Left lobe of liver (tissue), 1 donor: Measurements from ENCODE around the genes CADPS and PSMD6.

DNA sequence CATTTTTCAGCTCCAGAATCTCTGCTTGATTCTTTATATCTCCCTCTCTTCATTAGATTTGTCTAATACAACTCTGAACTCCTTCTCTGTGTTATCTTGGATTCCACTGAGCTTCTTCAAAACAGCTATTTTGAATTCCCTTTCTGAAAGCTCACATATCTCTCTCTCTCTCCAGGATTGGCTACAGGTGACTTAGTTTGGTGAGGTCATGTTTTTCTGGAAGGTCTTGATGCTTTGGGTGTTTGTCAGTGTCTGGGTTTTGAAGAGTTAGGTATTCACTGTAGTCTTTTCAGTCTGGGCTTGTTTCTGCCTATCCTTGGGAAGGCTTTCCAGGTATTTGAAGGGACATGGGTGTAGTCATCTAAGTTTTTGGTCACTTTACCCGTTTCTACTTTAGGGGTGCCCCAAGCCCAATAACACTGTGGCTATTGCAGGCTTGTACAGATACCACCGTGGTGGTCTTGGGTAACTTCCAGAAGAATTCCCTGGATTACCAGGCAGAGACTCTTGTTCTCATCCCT is 781.7 kb downstream of the FHIT start:
- PRO-cap, result no peak

- PRO-cap, result no peak
Observed at GRCh38 chr3:60804826-60805106, 446.5 kb downstream of the FHIT start.

GRCh38 chr3:60932686-60933035 is 318.6 kb downstream of the FHIT start:
- PRO-cap, result no peak

- PRO-cap, result bidirectional peak, plus-strand start at chr3:61560812, minus-strand start at chr3:61560673; bidirectional peak, plus-strand start at chr3:61561030, minus-strand start at chr3:61560881
Observed at GRCh38 chr3:61560474-61561336, 666 bp upstream of the PTPRG start.

GRCh38 chr3:61593882-61594576 is 32.7 kb downstream of the PTPRG start:
- PRO-cap, result no peak

DNA sequence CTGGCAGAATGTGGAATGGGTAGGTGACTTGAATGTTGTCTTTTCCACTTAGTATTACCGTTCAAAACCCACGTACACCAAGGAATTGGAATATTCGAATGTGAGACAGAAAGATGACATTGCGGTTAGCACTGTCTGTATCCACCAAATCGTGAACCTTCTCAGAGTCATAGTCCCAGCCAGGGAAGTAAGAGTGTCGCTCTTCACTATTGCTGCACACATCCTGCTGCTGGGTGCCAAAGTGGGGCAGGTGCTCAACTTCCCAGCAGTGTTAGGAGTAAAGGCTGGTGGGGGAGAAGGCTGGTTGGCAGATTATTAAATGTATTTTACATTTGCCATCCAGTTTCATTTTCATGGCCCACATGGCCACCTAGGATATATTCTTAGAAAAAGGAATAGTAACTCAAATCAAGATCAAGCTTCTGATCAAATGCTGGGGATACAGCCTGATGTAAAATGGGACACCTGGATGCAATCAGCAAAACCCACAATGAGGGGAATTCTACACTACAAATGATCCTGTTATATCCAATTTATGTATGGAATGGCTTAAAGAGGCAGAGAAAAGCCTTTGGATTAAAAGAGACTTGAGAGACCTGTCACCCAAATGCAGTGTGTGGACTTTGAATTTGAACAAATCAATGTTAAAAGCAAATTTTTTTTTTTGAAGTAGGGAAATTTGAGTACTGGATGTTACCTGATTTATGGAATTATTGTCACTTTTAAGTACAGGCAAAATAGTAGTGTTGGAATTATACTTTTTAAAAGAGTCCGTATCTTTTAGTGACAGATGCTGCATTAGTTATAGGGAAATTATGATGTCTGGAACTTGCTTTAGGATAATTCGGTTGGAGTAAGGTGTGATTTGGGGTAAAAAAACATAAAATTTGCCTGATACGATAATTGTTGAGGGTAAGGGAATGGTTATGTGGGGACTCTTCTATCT is 65.4 kb downstream of the PTPRG start:
- PRO-cap, result no peak

- PRO-cap, result no peak
Observed at GRCh38 chr3:61637147-61637980, 76.0 kb downstream of the PTPRG start.

GRCh38 chr3:61642315-61643291 is 81.2 kb downstream of the PTPRG start:
- PRO-cap, result no peak

DNA sequence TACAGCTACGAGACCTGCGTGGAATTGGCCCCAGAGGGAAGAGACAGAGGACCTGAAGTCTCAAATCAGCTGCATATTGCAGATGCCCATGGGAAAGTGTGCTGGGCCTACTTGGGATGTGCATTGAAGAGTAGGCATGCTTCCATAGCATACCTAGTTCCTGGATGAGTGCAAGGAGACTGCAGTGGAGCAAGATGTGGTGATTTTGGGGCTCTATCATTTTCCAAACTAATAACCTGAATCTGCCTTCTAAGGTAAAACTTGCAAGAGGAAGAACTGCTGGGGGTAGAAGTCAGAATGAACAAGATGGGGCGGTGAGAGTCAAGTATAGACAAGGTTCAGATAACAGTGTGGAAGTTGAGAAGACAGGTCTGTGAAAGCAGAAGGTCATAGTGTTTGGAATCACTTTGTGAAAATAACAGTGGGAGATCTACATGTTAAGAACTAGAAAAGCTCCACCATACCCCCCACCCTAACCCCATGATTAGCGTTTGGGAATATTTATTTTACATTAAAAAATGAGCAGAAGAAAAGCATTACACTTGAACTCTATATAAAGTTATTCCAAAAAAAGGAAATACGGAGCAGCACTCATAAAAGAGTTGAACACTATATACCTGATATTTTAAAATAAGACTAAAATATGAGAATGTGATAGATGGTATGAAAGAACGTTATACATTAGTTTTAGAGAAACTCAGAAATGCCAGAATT is 256.4 kb downstream of the PTPRG start:
- PRO-cap, result no peak

DNA sequence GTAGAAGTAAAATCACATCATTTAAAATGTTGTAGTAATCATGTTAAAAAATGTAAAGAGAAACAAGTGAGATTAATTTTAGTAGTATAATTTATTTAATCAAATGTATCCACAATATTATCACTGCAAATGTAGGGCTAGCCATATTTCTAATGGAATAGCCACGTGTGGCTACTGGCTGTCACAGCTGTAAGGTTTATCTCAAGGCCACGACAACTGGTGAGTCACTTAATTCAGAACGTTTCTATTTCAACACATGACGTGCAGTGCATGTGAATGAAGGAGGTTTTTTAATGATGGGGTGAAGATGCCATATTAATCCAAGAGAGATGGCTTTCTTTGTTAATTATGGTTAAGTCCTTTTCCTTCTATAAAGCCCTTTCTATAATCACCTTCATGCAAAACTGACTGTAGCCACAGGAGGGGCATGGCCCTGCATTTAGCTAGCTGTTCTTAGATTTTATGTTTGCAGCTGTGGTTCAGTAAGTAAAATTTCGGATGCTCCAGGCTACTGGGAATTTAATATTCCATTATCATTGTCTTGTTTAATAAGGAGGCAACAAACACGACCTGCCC is 157.4 kb upstream of the C3orf14 start:
- PRO-cap, result no peak

DNA sequence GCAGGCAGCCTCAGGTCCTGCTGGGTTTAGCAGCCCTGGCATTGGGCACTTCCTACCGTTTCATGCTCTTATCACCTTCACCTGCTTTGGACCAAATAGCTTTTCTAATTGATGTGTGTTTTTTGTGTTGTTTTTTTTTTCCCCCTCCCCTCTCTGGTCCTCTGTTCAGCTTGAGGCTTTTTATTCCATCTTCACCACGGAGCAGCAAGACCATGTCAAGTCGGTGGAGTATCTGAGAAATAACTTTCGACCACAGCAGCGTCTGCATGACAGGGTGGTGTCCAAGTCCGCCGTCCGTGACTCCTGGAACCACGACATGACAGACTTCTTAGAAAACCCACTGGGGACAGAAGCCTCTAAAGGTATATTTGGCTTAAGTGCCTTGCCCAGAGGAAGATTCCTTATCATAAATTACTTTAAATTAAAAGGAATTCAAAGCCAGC is 151.0 kb upstream of the C3orf14 start:
- PRO-cap, result no peak

DNA sequence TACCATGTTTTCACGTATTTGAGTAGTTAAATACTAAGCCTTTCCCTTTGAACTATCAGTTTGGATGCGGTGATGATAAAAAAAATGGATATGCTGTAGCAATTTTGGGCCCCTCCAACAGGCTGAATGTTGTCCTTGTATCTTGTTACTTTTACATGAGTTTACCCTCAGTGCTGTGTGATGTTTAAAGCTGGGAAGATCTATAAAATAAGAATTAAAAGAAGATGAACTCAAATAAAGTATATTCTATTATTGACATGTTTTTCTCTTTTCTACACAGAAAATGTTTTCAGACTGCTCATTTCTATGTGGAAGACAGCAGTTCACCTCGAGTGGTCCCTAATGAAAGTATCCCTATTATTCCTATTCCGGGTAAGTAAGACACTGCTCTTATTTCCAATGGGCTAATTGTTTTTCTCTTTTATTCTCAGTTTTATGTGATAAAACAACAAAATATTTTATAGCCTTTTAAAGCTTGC is 75.3 kb upstream of the C3orf14 start:
- PRO-cap, result no peak

DNA sequence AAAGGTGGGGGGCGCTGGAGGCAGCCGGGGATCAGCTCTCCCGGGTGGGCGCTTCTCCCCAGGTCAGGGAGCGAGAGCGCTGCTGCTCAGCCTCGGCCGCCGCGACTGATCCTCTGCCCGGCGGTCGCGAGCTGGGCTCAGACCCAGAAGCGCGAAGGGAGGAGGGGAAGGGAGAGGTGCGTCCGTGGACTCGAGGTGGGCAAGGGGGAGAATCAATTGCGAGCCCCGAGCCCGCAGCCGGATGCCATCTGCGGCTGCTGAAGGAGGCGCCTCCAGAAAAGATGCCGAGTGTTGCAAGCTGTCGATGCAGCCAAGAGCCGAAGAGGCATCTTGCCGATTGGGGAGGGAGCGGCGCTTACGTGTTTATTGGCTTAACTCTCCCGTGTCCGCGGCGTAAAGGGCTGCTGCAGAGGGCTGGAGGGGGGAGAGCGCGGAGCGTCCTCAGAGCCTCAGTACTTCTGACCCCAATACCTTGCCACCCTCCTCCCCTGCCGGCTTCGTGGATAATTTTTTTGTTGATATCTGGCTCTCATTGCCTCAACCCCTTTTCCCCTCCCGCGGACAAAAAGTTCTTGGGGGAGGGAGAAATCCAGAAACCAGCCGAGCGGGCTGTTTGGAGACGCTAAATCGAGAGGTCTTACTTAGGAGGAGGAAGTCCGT is at the start of gene CADPS:
CADPS (minus strand) TSS at position 339 of the 660 bp plus-strand sequence.
- PRO-cap, result no peak

DNA sequence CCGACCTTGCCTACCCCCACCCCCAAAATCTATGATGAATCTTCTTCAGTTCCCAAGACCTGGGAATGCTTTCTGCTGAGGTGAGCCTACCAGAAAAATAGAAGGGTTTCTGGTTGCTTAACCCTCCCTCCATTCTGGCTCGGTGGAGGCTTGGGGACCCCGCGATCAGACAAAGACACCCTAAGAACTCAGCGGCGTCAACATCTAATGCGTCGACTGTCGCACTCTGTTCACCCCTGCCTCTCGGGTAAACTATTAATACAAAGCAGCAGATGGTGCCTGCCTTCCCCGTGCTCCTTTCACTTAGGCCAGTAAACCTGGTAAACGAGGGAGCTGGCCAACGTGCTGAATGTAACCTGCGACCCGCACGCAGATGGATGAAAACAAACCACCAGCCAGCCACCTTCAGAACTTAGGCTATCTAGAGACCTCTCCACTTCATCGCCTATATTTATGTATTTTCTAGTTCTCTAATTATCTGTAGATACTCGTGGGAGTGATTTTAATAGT is 800 bp upstream of the CADPS start:
- PRO-cap, result no peak

DNA sequence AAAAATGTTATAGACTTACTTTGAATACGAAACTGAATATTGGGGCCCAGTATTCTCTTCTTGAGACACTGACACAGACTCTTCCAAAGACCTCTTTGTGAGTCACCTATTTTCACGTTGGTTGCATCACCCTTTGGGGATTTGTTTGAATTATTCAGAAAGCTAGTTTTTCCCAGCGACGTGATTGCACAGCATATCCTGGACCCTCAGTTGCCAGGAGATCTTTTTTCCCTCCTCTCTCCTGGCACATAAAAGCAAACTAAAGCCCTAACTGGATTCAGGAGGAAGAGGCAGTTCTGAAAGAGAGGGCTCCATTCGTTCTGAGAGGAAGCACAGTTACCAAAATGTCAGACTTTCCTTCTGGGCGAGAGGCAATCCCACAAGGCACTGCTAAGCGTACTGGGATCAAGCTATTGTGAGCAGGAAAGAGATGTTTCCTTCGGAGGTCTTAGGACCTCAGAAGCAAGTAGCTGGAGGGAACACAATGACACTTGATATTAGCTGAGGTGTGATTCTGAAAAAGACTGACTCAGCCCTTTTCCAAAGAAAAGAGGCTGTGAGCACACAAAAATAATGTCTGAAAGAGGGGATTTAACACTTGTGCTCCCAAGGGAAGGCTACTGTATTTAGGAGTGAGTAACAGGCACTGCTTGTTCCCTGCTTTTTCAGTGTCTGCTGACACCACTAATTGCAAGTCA is 65.8 kb upstream of the CADPS start:
- PRO-cap, result no peak

DNA sequence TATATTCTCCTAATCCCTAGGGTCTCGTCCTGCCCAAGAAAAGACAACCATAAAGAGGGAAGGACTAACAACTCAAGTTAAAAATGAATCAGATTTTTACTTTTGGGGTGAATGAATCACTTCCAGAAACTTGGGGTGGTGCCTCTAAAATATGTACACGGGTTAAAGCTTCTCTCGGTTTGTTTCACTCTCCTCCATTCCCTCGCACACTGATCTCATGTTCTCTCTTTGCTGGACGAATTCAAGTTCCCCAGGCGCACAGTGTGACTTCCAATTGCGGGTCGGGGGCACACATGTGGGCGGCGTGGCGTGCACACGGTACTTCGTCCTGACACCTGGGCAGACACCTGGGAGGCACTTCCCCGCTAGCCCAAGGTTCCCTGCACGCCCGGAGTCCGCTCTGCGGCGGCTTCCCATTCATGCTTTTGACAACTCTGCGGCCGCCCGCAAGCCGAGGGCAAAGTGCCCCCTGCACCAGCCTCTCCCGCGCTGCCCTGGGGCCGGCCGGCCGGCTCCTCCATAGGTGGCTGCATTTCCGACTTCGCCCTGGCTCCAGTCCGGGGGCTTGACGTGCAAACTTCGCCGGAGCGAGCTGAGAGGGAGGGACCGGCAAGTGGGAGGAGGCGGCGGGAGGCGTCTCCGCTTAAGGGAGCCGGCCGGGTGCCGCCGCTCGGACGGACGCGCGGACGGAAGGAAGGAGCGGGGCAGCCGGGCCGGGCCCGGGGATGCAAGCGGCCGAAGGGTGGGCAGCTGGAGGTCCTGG is 48.0 kb downstream of the ATXN7 start:
- PRO-cap, result bidirectional peak, plus-strand start at position 357 of the sequence, minus-strand start at position 208 of the sequence; bidirectional peak, plus-strand start at position 673 of the sequence, minus-strand start at position 559 of the sequence

DNA sequence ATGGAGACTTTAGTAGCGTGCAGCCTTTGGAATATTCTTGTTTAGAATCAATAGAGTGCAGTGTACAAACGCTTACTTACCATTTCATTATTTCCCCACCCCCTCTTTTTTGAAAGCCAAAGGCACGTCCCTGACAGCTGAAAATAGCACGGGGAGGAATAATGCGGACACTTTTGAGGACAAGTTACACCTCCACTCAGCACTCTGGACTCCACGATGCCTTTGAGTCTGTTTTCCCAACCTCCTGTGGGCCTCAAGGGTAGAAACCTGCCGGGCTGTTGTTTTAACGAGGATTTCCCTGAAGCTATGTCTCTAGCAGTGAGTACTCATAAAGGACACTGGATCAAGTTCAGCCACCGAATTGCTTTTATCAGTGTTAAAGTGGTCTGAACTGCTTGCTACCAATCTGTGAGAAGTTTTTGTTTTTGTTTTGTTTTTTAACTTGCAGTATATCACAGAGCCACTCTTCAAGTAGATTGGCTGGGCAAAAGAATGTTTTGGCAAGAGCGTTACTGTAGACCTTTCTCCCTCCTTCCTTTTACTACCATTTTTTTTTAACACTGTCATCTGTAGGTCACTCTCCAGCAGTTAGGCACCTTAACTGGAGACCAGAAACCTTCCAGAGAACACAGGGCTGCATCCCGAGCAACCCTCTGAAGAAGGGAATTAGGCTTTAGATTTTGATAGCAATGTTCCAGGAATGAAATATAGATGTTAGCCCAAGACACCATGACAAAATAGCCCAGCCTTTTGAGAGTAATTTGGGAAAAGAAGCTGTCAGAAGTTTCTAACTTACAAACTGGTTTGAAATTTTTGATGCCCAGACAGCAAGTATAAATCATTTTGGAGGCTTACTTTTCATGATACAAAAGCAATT is 23.7 kb downstream of the PSMD6 start:
- PRO-cap, result no peak

DNA sequence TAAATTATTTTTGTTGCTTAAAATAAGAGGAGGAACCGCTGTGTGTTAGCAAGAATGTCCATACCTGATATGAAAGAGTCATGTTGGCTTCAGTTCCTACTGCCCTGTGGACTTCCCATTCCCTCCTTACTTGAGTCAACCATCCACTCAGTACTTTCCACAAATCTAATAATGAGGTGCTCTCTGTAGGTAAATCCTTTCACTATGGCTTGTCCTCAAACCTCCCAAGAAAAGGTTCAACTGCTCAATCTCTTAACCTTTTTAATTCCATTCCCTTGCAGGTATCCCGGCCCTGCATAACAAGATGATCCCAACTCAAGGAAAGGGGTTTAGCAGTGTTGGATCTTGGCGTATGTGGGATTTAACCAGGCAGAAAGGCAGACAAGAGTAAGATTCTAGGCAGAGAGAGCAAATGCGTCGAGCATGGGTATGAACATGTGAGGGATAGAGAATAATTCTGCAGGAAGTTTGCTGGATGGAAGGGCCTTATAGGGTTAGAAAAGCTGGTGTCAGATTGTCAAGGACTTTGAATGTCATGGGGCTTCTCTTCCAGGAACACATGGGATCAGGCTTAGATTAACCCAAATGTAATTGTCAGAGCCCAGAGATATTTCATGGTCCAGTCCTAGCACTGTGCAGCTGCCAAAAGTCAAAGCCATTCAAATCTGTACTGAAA is 19.1 kb downstream of the PSMD6 start:
- PRO-cap, result no peak

- PRO-cap, result bidirectional peak, plus-strand start at chr3:64023582, minus-strand start at chr3:64023456
Observed at GRCh38 chr3:64022907-64023886, at the start of gene PSMD6. TSS of gene PSMD6 (minus strand) at chr3:64023494.

- PRO-cap, result no peak
Observed at GRCh38 chr3:64355173-64355915, 130.1 kb upstream of the PRICKLE2 start.